Neuron (in vitro differentiated cells): ENCODE measurements around the genes FBXL14 and WNT5B.

DNA sequence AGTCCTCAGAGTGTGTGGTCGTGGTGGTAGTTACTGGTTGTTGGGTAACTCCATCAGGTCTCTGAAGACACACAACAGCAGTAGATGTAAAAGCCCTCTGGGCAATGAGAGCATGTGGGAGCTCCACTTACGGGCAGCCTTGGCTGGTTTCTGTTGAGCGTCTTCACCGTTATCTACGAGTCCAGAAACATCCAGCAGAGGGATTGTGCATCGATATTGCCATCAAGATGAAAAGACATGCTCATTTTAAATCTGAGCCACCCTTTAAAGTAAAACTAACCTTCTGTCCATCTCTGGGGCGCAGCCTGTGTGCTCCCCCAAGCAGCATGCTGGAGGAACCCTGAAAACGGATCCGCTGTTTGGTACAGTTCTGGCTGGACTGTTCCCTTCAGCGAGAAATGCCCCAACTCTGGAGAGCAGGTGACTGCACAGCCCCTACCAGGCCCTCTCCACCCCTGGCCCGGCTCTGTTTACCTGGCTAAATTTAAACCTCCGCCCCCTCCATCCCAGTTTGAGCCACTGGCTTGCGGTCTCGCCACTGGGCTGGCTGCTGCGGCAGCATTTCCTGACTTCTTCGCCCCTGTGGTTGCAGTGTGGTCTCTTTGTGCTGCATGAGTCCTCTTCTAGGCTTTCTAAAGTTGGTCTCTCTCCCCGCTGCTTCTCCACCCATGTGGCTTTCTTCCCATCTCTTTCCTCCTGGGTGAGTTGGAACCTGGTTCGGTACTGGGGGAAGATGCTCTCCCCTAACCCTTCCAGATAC lies 60.9 kb downstream of the FBXL14 start:
- PRO-cap, result no peak

GRCh38 chr12:1593899-1594129 lies 567 bp downstream of the FBXL14 start:
- PRO-cap, result bidirectional peak, plus-strand start at chr12:1593934, minus-strand start at chr12:1593816

- PRO-cap, result bidirectional peak, plus-strand start at chr12:1594246, minus-strand start at chr12:1594581; bidirectional peak, plus-strand start at chr12:1594948, minus-strand start at chr12:1595031
Observed at GRCh38 chr12:1594130-1595100, at the start of gene FBXL14. TSS of gene FBXL14 (minus strand) at chr12:1594581.

- PRO-cap, result no peak
Observed at GRCh38 chr12:1628948-1629278, at the start of gene WNT5B. TSS of gene WNT5B (plus strand) at chr12:1629231.

DNA sequence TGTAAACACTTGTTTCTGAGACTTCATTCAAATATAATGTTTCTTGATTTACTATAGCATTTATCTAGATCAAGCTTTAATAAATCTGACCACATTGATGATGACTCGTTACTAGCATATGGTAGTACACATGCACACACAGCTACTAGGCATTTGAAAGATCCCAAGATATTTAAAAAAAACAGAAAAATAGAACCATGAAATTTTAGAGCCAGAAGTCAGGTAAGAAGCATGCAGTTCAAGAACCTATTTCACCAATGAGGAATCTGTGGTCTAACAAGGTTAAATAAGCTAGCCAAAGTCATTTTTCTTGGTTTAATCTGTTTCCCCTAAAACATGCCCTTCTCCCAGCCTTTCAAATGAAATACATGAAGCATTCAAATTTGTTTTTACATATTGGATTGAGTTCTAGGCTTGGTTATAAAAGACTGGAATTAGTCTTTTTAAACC lies 31.9 kb downstream of the DCP1B start:
- PRO-cap, result no peak

DNA sequence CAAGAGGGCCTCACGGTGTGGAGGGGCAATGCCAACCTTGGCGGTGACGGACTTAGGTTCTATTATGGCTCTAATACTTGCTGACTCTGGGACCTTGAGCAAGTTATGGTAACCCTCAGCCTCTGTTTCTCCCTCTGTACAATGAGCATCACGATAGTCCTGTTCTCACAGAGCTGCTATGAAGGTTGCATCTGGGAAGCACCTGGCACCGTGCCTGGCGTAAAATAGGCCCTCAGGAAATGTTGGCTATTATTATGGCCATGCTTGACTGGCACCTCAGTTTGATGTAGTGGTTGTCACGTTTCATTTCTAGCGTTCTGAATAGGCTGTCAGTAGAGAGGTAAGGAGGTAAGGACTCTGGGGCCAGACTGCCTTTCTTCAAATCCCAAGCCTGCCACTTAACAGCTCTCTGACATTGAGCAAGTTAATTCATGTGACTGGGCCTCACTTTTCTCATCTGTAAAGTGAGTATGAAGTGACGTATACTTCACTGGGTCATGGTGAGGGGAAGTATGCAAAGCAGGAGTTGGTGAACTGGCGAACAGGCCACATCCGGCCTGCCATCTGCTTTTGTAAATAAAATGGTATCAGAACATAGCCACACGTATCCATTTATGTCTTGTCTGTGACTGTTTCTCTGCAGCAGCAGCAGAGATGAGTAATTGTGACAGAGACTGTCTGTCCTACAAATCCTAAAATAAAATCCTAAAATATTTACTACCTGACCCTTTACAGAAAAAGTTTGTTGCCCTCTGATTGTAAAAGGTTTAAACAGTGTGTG lies 196.1 kb downstream of the CACNA1C start:
- PRO-cap, result no peak

DNA sequence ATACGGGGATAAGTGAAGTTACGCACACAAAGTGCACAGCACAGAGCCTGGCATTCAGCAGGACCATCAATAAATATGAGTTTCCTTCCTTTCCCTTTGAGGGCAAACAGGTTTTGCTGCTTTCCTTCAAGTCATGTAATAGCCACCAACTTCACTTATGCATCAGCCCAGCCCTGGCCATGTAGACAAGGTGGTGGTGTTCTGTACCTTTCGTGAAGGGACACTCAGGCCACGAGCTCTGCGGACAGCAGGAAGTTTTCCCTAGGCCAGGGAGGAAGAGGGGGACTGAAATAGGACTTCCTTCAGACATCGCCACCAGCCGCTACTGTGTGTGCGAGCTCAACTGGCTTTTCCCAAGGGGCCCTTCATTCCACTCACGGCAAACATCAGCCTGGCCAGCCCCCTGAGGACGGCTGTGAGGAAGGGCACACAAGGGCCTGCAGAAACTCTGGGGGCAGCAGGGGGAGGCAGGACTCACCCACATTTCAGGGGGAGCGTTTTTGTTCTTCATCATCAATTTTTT lies 272.9 kb downstream of the CACNA1C start:
- PRO-cap, result no peak

- PRO-cap, result no peak
Observed at GRCh38 chr12:2336269-2336764, 283.5 kb downstream of the CACNA1C start.

GRCh38 chr12:2457823-2458623 lies 336.7 kb upstream of the FKBP4 start:
- PRO-cap, result no peak

- PRO-cap, result no peak
Observed at GRCh38 chr12:2496785-2497035, 298.1 kb upstream of the FKBP4 start.

- PRO-cap, result no peak
Observed at GRCh38 chr12:2525545-2525805, 269.3 kb upstream of the FKBP4 start.

- PRO-cap, result no peak
Observed at GRCh38 chr12:2527974-2528657, 266.7 kb upstream of the FKBP4 start.

DNA sequence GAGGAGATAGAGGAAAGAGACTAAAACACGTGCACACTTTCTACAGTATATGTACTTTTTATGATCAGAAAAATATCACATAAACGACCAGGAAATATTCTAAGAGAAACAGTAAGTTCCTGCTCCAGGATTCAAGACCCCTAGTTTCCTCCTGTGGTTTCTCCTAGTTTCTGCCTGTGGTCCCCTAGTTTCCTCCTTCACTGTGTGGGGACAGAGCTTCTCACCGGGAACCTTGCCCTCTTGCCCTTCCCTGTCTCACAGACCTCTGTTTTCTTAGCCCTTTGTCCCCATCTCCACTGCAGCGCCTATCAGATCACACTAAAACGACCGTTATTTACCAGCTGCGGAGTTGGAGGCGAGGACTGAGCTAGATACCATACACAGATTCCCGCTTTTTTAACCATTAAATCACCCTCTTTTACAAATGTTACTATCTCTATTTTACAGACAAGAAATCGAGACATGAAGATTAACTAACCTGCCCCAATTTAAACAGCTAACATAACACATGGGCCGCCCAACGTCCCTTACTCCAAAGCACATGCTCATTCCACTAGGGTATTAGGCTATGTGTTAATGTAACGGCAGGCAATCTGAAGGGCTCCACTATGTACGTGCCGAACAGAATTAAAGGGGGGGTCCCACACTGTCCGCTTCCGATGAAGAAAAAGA lies 2.1 kb upstream of the FKBP4 start:
- PRO-cap, result no peak

GRCh38 chr12:2795608-2796221 lies 945 bp downstream of the FKBP4 start:
- PRO-cap, result bidirectional peak, plus-strand start at chr12:2795988, minus-strand start at chr12:2795883

DNA sequence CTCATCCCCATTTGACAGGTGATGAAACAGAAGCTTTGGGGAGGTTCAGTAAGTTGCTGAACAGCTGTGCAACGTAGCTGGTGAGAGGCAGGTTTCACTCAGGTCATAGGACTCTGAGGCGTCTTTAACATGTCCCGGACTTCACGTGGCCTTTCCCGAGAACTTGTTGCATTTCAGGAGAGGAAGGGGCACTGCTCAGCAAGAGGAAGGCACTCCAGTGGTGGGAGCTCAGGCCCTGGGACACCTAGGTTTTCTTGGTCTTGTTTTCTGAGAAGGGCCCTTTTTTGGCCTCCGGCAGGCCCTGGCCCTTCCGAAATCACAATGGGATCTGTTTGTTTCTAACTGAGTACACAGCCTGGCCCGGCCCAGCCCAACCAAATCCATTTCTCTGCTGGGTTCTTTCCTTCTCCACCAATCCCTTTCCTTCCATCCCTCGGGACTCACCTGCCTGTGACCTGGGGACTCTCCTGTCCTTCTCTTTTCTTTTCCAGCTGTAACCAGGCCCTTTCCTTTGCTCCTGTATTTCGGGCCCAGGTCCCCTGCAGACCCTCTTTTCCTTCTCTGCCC lies 18.5 kb downstream of the TEAD4 start:
- PRO-cap, result no peak

GRCh38 chr12:3003581-3004242 lies 44.5 kb downstream of the TEAD4 start:
- PRO-cap, result bidirectional peak, plus-strand start at chr12:3003880, minus-strand start at chr12:3003838

DNA sequence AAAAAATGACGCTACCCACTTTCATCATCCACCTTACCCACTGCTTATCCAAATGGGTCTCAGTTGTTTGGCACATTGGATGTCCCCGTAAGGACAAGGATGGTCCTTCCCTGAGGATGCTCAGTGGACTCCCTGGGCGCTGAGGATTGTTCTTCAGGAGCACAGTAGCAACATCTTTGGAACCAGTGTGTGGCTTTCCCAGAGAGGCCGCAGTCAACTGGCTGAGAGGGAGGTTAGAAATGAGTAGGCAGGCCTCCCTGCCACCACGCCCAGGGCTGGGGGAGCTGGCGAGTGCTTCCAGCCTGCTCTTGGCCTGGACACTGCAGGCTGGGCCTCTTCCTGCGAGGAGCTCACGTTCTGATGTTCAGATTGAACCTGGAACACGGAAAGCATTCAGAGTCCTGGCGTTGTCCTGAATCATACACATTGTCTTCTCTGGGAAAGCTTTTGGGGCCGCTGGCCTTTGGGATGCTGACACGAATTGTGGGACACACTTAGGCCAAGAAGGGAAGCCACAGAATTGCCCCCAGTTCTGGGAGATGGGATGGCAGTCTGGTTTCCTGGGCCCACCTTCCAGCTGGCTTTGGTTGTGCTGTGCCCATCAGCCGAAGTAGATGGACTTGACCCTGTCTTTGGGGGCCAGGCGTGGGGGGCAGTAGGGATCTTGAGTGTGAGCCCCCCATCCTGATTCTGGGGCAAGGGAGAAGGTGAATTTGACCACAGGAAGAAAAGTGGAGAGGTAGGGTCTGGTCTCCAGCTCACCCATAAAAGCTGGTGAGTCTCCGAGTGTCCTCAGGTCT lies 15.7 kb downstream of the TSPAN9 start:
- PRO-cap, result no peak

GRCh38 chr12:3100139-3100692 lies 23.0 kb downstream of the TSPAN9 start:
- PRO-cap, result no peak

- PRO-cap, result no peak
Observed at GRCh38 chr12:3140367-3140901, 63.3 kb downstream of the TSPAN9 start.

- PRO-cap, result no peak
Observed at GRCh38 chr12:3144872-3145525, 67.8 kb downstream of the TSPAN9 start.